Measurements from ENCODE around the genes TMEM163 and UBXN4.

DNA sequence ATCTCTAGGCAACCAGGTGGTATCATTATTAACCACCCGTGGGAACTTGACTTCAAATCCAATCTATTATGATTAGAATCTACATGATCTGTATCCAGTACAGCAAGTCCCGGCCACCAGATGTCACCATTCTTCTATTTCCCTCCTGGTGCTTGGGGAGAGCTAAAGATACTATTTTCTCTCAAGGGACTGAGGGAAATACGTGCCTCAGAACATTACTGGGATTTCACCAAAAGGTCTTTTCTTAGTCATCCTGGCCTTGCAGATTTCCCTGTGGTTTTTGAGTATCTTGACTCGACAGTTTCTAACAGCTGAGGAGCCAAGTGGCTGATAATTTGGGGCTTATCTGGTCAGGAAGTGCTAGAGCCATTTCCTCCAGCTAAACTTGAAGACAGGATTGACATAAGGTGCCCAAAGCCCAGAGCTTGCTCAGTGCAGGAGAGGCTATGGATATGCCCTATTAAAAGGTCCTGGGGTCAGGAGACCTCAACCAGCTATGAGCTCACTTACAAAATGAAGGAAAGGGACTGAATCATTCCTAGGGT is 135.5 kb upstream of the MGAT5 start:
- PRO-cap, result unidirectional peak, plus-strand start at position 300 of the sequence

GRCh38 chr2:134186393-134187433 is 67.2 kb upstream of the MGAT5 start:
- PRO-cap, result no peak

- PRO-cap, result no peak
Measured at GRCh38 chr2:134287242-134287851, 33.5 kb downstream of the MGAT5 start.

GRCh38 chr2:134328357-134328941 is 74.6 kb downstream of the MGAT5 start:
- PRO-cap, result no peak

DNA sequence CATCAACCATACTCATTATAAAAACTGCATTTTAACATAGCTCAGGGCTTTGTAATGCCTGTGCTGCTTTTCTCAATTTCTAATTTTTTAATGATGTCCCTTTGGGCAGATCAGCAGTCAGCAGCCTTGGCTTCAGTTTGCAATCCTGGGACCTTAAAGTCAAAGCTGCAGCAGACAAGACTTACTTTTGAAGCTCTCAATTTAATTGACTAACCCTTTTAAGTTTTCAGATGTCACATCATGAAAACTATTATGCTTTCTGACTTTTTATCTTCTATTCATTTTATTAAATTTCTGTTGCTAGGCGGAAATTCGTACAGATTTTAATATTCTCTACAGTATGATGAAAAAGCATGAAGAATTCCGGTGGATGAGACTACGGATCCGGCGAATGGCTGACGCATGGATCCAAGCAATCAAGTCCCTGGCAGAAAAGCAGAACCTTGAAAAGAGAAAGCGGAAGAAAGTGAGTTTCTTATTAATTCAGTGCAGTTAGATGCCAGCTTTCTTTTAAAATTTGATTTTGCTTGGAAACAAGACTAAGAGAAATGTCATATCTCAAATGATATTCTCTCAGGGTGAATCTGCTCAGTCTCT is 84.2 kb downstream of the MGAT5 start:
- PRO-cap, result no peak

DNA sequence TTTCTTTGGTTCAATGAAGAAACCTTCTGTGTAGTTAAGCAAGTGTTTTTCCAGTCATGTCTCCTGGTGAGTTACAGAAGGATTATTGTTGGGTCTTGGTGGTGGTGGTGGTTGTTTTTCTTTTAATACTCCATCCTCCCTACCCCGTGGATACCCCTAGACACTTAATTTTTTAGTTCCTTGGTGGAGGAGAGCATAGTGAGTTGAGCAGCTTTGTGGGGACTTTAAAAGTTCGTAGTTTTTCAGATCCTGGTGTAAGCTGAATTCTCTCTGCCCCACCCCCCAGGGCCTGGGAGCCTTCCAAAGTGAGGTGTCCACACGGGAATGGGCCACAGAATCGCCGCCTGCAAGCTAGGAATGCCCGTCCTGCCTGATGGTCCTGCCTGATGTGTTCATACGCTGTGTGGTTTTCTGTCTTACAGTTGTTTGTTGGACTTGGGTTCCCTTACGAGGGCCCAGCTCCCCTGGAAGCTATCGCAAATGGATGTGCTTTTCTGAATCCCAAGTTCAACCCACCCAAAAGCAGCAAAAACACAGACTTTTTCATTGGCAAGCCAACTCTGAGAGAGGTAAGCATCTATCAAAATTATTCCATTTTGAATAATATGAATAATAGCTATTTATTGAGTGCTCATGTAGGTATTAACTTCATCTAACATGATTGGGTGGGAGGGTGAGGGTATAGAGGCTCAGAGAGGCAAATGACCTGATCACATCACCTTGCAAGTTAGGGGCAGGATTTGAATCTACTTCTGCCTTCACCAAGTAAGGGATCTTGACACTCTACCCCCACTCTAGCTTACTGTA is 158.8 kb downstream of the MGAT5 start:
- PRO-cap, result no peak

DNA sequence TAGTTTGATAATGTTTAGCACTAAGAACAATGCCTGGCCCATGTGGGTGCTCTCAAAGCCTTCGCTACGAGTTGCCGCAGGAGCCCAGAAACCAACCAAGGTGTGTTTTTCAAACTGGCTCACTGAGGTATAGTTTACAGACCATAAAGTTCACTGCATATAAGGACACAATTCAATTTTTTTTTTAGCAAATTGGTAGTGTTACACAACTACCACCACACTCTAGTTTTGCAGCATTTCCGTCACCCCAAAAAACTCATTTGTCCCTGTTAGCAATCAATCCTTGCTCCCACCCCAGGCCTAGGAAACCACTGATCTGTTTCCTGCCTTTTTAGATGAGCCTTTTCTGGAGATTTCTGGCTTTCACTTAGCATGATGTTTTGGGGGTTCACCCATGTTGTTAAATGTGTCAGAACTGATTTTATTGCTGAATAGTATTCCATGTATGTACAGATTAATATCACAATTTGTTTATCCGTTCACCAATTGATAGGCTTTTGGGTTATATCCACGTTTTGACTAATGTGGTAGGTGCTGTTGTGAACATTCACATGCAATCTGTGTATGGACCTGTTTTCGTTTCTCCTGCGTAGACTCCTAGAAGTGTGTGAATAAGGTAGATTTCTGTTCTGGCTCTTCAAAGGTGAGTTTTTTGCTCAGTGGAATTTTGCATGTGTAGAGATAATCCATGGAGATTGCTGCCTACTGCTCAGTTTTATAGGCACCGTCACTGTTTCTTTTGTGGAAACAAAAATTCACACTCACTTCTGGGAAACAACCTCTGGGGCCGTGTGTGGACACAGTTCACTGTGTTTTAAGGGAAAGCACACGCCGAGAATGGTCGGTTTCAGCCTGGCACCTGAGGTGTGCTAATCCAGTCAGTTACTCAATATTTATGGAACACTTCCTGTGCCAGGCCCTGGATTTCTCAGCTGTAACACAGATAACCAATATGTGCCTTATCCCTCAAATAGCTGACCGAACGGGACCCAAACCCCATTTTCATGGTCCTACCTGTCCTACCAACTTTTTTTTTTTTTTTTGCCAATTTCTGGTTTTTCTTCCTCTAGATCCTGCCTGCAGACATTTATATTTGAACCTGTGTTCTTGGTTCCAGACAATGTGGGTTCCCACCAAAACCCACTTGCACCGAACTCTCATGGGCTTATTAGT is 179.3 kb downstream of the MGAT5 start:
- PRO-cap, result no peak

DNA sequence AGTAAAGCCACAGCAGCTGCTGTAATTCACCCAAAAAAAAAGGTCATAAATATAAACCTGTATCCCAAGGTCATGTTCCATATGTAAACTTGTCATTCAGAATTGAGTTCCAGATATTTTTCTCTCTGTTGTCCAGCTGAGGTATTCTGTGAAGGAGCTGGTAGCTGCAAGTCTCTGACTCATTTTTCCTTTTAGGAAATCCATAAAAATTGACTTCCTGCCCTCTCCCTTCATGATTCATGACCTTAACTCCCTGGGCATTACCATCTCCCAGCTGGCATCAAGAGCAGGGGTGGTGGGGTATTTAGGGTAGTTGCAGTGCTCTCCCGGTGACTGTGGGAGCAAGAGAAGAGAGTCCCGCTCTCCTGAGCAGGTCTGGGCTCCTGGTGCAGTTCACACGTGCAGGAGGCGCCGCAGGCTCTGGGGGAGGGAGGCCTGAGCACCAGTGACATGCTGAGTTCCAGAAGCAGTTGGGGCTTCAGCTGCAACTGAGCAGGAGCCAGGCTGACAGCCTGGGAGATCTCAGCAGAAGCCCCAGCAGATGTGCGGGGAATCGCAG is 192.6 kb downstream of the MGAT5 start:
- PRO-cap, result no peak

- PRO-cap, result no peak
Measured at GRCh38 chr2:134678139-134678517, 40.7 kb downstream of the TMEM163 start.

DNA sequence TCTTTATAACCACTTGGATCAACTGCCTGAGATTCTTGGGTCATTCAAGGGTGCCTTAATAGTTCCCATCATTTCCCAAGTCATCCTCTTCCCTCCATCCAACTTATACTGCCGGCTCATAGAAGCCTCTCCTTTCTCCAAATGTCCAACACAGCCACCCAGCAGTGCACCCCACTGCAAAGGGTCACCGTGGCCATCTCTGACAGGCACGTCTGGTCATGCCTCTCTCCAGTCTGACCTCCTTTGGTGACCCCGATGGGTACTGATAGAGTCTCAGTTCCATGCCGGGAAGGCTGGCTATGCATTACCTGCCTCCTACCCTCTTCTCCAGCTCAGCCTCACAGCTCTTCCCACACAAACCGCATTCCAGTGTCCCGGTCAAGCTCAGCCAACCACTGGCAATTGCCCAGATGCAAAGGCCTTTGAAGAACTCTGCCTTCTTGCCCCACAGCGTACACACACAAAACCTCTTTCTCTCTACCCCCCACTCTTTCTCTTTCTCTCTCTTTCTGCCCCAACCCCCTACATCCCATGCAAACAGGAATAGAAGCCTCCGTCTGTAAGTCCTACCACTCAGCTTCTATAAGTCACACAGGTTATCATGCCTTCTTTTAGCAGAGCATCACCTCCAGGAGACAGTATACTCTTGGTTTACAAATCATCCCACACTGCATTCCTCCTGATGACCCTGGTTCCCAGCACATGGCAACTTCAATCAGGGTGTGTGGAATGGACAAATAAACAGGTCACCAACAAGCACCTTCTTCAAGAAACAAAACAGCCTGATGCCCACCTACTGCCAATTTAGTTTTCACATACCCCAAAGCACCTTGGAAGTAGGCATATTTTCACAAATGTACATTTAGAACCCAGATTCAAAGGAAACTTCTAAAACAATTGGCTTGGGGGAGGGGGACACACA is 37.5 kb downstream of the TMEM163 start:
- PRO-cap, result no peak

- PRO-cap, result no peak
Measured at GRCh38 chr2:134718500-134719383, at the start of gene TMEM163. TMEM163 (minus strand) TSS chr2:134719000.

- PRO-cap, result no peak
Measured at GRCh38 chr2:134739016-134739504, 20.3 kb upstream of the TMEM163 start.

DNA sequence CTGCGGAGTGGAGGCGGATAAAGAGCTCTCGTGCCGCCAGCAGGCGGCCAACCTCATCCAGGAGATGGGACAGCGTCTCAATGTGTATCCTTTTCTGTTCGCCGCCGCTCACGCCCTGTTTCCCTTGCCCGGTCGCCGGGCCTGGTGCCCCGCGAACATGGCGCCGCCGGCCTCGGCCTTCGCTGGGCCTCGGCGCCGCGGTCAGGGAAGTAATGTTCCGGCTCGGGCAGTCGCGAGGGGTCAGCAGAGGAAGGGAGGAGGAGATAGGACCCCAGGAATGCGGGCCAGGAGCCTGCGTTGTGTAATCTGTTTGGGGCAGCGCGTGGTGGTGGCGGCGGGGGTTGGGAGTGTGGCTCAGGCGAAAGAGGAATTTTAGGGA is 296 bp downstream of the CCNT2 start:
- PRO-cap, result no peak

- PRO-cap, result unidirectional peak, plus-strand start at chr2:135741634; unidirectional peak, plus-strand start at chr2:135741855
Measured at GRCh38 chr2:135741408-135742433, at the start of gene UBXN4. UBXN4 (plus strand) TSS chr2:135741855.

GRCh38 chr2:135761626-135761947 is 19.9 kb downstream of the UBXN4 start:
- PRO-cap, result no peak

- PRO-cap, result no peak
Measured at GRCh38 chr2:136207061-136207703, 89.2 kb upstream of the CXCR4 start.

GRCh38 chr2:136376668-136377281 is 258.8 kb upstream of the CXCR4 start:
- PRO-cap, result no peak

DNA sequence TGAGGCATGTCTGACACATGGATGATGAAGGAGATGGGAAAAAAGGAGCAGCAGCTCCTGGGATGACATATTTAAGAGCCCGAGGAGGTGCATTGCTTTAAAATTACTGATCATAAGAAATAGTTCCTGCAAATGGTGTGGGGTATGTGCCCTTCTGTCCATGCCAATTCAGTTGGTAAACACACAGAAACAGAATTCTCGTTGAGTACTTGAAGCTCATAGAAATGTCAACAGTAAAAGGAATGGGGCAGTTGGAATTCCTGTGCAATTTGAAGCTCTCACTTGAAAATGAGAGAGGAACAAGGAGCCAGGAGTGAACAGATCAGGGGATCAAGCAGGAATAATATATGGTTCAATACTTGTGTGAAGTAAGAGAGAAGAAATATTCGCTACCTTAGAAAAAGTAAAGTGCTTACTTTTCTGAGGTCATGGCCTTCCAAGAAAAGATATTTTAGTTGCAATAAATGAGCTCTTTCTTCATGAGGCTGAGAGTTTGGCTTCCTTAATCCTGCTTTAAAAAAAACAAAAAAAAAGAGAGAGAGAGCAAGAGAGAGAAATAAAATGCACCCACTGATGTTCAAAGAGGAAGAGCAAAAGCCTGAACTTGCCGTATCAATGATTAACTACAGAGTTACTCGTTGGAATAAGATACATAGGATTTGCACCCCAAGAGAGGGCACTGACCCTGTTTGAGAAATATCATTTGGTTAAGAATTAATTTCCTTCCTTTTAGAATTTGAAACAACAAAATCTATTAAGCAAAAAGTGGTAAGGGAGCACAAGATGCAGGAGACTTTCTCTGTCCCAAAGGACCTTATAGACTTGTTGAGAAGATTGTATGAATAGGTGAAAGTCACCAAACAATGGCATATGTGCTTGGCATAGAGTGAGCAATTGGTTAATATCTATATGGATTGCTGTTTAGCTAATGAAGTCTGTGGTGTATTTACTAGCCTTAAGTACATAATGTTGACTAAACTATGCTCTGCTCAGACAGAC is 21.7 kb upstream of the HNMT start:
- PRO-cap, result no peak

DNA sequence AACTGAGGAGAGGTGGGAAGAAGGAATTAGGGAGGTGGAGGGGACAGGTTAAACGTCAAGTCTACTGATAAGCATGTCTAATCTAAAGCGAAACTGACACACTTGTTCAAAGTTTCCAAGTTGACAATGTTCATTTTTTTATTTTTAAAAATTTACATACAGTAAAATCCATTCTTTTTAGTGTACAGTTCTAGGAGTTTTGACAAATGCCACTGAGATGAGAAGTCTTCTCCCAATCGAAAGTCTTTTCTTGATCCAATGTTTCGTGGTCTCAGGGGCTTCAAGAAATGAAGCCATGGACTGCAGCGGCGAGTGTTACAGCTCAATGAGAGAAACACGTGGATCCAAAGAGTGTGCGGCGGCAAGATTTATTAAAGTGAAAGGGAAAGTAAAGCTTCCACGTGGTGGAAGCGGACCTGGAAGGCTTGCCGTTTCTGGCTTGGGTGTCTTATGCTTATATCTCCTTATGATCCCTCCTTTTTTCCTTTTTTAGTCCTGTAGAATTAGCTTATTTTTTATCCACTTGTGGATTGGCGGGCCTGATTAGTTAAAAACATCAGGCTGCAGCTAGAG is 11.9 kb upstream of the HNMT start:
- PRO-cap, result no peak

- PRO-cap, result unidirectional peak, minus-strand start at chr2:138288875
Measured at GRCh38 chr2:138288681-138289007, 212.9 kb upstream of the SPOPL start.